ENCODE measurements around the genes SHISAL2A and DMRTB1.

DNA sequence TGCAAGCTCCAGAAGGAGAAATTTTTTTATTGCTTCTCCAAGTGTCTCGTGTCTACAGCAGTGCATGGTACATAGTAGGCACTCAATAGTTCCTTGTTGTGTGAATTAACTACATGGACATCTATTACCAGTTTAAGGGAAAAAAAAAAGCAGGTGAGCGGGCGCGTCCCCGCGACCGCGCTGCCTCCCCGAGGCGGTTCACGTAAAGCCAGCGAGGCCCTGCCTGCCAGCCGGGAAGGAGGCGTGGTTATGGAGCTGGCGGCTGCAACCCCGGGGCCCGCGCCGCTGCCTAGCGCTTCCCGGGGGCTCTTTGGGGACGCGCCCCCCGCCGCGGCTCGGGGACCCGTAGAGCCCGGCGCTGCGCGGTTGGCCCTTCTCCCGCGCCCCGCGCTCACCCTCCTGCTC is 2.3 kb upstream of the CC2D1B start:
- PRO-cap, result bidirectional peak, plus-strand start at position 256 of the sequence, minus-strand start at position 194 of the sequence

DNA sequence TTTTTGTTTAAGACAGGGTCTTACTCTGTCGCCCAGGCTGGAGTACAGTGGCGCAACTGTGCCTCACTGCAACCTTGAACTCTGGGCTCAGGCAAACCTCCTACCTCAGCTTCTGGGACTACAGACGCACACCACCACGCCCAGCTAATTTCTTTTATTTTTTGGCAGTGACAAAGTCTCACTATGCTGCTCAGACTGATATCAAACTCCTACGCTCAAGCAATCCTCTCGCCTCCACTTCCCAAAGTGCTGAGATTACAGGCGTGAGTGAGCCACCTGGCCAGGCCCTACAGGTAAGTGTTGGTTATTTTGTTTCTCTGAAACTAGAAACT is 2.4 kb downstream of the TUT4 start:
- PRO-cap, result no peak

- PRO-cap, result unidirectional peak, minus-strand start at chr1:52633449
These were observed at the start of gene SHISAL2A for GRCh38 chr1:52632530-52633697. SHISAL2A (plus strand) TSS chr1:52633168.

GRCh38 chr1:52651942-52652492 is 19.0 kb downstream of the SHISAL2A start:
- PRO-cap, result no peak

- PRO-cap, result no peak
These were observed 19.2 kb upstream of the ZYG11A start for GRCh38 chr1:52823160-52823923.

DNA sequence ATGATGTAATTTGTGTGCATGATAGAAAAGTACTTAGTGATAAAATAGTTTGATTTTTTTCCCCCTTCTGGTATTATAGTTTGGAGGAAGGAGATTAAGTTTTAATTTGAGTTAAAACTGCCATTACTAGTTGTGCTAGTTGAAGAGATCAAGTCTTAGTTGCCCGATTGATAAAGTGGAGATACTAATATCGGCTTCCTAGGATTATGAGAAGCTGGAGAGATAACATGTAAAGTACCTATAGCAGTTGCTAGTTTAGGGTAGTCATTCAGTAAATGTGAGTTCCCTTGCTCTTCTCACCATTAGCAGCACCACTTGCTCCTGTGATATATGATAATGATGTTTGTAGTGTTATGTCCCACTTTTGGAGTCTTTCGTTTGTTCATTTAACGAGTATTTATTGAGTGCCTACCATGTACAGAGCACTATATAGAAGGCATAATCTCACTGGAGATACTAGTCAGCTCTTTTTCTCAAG is 9.6 kb upstream of the PODN start:
- PRO-cap, result no peak

DNA sequence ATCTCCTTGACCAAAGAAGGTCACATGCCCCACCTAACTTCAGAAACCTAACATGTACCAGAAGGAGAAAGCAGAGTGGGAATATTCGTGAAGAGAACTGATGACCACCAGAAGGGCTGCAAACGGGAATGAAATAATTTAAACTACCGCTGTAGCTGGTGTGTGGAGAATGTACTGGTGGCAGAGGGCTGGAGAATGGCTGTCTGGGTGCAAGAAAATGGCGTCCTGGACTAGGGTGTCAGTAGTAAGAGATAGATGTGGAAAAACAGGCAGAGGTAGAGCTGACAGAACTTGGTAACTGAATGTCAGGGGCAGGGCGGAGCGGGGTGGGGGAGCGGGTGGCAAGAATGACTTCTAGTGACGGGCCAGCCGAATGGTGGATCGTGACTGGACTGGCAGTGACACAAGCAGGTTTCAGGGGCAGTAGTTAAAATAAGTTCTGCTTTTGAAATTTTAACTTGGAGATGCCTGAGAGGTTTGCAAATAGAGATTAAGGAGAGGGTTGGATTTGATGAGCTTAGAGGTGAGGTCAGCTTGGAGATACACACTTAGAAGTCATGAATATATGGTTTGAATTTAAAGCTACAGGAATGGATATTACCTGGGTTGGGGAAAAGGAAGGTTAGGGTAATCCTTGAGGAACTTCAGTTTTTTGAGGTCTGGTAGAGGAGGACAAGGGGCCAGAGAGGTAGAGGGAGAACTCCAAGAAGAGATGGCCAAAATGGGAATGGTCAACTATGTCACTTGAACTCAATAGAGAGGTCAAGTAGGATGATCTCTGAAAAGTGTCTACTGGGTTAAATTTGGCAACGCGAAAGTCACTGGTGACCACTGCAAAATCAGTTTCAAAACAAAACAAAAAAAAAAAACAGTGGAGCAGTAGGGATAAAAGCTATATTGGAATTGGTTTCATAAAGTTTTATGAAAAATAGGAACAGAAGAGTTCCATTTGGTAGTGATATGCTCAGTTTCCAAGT is 8.2 kb upstream of the PODN start:
- PRO-cap, result no peak

DNA sequence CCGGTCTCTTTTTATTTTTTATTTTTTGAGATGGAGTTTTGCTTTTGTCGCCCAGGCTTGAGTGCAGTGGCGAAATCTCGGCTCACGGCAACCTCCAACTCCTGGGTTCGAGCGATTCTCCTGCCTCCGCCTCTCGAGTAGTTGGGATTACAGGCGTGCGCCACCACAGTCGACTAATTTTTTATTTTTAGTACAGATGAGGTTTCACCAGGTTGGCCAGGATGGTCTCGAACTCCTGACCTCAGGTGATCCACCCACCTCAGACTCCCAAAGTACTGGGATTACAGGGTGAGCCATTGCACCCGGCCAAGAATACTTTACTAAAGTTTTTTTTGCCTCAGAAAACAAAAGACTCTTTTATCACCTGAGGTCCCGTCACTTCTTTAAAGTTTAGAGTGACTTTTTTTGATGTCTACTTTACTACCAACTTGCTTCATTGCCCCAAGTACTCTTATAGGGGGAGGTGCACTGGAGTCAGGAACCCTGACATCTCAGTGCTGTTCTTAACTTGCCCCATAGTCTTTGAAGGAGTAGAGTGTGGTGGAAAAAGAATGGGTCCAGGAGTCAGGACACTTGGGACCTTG is 4.9 kb upstream of the CZIB start:
- PRO-cap, result no peak

- PRO-cap, result no peak
These were observed 41.4 kb downstream of the LRP8 start for GRCh38 chr1:53286367-53286915.

GRCh38 chr1:53324341-53325247 is 3.3 kb downstream of the LRP8 start:
- PRO-cap, result no peak

GRCh38 chr1:53326387-53327159 is 1.3 kb downstream of the LRP8 start:
- PRO-cap, result bidirectional peak, plus-strand start at chr1:53326465, minus-strand start at chr1:53326246

DNA sequence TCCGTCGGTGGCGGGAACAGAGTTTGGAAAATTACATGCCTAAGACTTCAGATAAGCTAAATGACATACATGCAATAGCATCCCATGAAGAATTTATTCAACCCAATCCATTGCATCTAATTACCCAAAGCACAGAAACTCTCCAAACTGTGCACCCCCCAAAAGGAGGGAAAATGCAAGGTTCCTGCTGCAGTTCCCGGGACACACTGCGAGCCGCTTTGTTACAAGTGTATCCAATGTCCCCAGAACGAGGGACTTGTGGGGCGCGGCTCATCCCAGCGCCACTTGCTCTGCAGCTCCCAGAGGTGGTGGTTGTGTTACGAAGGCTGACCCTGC is at the start of gene DMRTB1:
Gene DMRTB1 (plus strand): TSS at position 284 of the 336 bp plus-strand sequence.
- PRO-cap, result no peak

DNA sequence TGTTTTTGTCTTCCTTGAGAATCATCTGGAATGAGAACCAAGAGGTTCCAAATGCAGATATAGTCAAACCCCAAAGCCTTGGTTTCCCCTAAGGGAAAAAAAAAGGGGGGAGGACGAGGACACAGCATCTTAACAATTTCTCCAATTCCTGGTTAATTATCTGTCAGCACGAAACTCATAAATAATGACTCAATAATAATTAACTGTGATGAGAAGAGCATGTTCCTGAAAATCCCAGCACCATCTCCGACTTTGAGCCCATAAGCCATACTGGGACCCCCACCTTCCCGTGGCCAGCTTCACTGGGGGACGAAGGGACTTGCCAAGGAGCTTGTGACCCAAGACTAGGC is 2.1 kb downstream of the GLIS1 start:
- PRO-cap, result no peak

GRCh38 chr1:54153766-54154237 is 1.0 kb upstream of the CDCP2 start:
- PRO-cap, result no peak

DNA sequence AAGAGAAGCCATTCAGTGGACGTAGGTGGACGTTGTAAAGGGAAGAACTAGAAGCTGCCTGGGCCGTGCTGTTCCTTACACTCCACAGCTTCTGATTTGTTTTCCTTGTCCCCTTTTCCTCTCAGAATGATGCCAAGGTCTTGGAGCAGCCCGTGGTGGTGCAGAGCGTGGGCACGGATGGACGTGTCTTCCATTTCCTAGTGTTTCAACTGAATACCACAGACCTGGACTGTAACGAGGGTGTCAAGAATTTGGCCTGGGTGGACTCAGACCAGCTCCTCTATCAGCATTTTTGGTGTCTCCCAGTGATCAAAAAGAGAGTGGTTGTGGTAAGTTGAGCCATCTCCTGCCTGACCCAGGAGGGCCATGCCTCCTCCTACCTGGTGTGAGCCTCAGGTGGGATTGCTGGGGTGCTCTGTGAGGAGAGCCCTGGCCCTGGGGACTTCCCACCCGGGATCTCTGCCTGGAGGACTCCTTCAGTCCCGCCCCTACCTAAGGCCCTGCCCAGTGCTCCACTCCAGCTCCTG is 16.1 kb downstream of the MRPL37 start:
- PRO-cap, result no peak

GRCh38 chr1:54218885-54219640 is 19.1 kb downstream of the MRPL37 start:
- PRO-cap, result no peak

- PRO-cap, result no peak
These were observed 25.7 kb downstream of the MRPL37 start for GRCh38 chr1:54225356-54226281.

- PRO-cap, result no peak
These were observed 63.2 kb downstream of the MRPL37 start for GRCh38 chr1:54263077-54263731.

DNA sequence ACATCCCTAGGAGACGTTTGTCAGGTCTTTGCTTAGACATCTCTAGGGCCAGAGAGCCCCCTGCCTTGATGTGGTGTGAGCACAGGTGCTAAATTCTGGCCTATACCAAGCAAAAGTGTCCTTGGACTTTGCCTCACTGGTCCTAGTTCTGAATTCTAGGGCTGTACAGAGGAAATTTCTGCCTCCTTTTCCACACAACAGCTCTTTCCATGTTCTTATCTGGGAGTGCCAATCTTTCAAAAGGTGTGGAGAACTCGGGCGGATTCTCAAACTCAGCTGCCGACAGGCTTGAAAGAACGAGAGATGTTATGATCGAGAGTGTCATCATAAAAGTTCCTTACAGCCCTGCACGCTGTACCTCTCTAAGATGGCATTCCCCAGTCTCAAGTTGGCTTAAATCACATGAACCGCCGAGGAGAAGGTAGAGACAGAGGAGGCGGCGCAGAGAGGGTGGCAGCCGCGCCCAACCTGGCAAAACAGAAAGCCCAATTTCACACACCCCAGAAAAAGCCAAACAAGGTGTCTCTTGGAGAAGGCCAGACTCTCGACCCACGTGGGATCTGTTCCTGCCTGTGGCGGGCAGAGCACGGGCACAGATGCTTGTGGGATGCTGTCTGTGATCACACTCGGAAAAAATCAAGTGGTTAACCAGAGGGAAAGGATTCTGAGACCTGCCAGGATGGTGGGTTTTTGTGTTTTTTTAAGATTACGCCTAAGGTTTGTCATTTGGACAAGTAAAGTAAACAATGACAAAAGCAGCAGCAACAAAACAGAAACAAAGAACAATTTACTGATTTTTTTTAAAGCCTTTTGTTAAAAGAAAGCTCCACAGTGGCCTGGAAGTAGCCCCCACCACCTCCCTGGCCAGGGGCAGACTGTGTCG is 80.6 kb downstream of the MRPL37 start:
- PRO-cap, result no peak

GRCh38 chr1:54289903-54290459 is 90.0 kb downstream of the MRPL37 start:
- PRO-cap, result no peak